A549 (cell line): ENCODE measurements around a stretch of chr6.

- PRO-cap = no peak
CAGE:
- cytosol, long polyA plus RNA = no peak
- long polyA plus RNA = no peak
- nucleus, long polyA plus RNA = no peak
Measured at GRCh38 chr6:3771896-3772695, 20.6 kb upstream of the PXDC1 start.

DNA sequence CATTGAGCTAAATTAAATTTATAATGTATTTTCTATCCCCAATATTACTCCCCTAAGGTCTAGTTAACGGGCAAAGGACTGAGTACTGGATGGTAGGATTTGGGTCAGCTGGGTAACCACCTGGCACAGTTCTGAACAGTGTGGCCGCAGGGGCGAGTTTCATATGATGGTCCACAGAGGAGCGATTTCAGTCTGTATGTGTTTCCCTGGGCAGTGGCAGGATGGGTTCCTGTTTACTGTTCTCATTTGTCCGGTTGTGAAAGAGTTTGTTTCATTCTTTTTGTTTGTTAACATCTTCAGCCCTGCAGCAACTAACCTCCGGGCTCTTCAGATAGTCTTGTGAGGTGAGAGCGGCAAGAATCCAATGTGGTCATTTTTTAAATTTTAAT lies 38.2 kb upstream of the PXDC1 start:
- PRO-cap = no peak
CAGE:
- cytosol, long polyA plus RNA = no peak
- long polyA plus RNA = no peak
- nucleus, long polyA plus RNA = no peak

GRCh38 chr6:3883961-3884497 lies 34.9 kb downstream of the FAM50B start:
- PRO-cap = no peak
CAGE:
- cytosol, long polyA plus RNA = no peak
- long polyA plus RNA = no peak
- nucleus, long polyA plus RNA = no peak

DNA sequence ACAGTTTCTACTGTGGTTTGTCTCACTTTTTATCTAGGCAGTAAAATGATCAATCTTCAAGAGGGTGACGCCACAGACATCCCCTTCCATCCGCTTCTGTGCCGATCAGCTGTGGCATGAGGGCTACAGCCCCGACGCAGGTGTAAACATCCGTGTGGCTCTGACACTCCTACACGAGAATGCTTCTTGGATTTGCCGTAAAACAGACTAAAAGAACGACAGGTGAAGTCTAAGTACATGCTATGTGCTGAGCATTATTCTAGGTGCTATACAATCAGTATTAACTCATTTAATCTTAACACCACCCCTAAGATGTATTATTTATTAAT lies 43.8 kb downstream of the FAM50B start:
- PRO-cap = no peak
CAGE:
- cytosol, long polyA plus RNA = no peak
- long polyA plus RNA = no peak
- nucleus, long polyA plus RNA = no peak

DNA sequence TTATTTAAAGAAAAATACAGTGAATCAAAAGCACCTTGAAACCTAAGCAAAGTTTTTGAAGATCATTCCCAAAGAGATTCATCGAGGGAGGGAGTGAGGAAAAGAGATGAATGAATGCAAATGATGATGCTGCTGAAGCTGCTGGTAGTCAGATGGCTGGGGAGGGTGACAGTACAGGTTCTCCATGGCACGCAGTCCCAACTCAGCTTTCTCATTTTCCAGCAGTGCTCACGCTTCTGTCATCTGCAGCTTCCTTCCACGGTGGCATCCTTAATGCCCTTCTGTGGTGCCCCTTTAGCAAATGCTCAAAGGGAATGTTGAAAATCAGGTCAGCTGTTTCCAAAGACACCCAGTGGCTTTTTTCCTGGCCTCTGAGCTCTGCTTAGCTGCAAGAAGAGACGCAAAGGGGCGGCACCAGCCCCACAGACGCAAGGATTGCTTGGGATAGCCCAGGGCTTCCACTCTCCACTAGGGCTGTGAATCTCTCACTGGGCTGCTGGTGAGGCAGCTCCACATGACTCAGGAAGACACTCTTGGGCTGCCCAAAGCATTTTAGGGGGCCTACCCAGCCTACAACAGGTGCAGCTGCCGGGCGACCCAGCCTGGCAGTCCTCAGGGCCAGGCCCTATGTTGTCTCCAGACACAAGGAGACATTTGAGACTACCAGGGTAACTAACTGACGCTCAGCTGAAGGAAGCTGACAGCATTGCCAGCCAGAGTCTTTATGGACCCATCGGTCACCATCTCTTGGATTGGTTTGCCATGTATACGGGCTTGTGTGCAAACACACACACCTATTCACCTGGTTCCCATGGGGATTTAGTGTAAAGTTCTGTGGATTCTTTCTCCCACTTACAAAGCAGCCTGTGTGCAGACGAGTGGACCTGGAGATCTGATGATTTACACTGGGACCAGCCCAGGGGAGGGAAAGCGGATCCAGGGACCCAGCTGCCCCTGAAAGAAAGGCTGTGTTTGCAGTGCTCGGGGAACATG lies 59.8 kb downstream of the FAM50B start:
- PRO-cap = no peak
CAGE:
- cytosol, long polyA plus RNA = no peak
- long polyA plus RNA = no peak
- nucleus, long polyA plus RNA = no peak

DNA sequence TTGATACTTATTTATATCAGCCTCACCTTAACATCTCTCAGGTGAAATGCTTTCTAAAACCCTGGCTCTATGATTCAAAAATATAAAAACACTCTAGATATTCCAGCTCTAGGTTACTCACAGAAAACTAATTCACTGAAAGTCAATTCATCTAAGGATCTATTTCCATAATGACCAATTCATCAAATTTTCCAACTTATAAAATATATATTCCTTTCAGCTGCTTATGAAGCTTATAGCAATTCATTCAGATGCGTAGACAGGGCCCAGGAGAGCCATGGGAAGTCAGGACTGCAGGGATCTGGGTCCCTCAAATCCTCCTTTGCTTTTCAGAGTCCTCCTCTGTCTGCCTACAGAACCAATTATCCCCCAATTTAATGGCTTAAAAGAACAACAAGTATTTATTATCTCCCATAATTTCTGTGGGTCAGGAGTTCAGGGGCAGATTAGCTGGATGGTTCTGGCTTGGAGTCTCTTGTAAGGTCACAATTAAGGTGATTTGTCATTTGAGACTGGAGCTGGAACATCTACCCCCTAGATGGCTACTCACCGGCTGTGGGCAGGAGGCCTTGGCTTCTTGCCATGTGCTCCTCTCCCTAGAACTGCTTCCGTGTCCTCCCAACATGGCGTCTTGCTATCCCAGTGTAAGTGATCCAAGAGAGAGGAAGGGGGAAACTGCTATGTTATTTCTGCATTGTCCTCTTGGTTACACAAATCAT lies 210.0 kb upstream of the ECI2 start:
- PRO-cap = no peak
CAGE:
- cytosol, long polyA plus RNA = no peak
- long polyA plus RNA = no peak
- nucleus, long polyA plus RNA = no peak

DNA sequence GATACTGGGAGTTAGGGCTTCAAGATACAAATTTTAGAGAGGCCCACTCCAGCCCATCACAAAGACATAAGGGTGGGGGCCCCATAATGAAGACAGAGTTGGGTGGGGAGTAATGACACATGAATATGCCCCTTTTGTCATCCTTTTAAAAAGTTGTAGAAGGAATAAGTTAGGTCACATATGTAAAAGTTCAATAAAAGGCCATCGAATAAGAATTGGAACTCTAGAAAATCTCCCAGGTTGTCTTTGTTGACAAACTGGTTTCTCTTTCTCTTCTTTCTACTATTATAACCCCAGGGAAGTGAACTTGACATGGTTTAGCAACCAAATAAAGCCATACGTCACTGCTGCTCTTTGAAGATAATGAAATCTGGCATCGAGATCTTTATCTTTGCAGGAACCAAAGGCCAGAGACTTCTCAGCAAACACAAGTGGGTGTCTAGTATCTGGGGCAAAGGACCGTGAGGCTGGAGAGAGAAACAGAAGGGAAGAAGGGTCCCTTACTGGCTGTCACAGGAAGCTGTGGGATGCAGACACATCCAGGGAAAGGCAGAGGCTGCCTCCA lies 286.7 kb upstream of the CDYL start:
- PRO-cap = no peak
CAGE:
- cytosol, long polyA plus RNA = no peak
- long polyA plus RNA = no peak
- nucleus, long polyA plus RNA = no peak

GRCh38 chr6:4565140-4565418 lies 211.1 kb upstream of the CDYL start:
- PRO-cap = no peak
CAGE:
- cytosol, long polyA plus RNA = no peak
- long polyA plus RNA = no peak
- nucleus, long polyA plus RNA = no peak

GRCh38 chr6:4688387-4689007 lies 87.7 kb upstream of the CDYL start:
- PRO-cap = no peak
CAGE:
- cytosol, long polyA plus RNA = no peak
- long polyA plus RNA = no peak
- nucleus, long polyA plus RNA = no peak

- PRO-cap = no peak
CAGE:
- cytosol, long polyA plus RNA = no peak
- long polyA plus RNA = no peak
- nucleus, long polyA plus RNA = no peak
Measured at GRCh38 chr6:5115097-5115604, 30.0 kb downstream of the PPP1R3G start.

GRCh38 chr6:5456863-5457553 lies 195.7 kb downstream of the FARS2 start:
- PRO-cap = no peak
CAGE:
- cytosol, long polyA plus RNA = no peak
- long polyA plus RNA = no peak
- nucleus, long polyA plus RNA = no peak

DNA sequence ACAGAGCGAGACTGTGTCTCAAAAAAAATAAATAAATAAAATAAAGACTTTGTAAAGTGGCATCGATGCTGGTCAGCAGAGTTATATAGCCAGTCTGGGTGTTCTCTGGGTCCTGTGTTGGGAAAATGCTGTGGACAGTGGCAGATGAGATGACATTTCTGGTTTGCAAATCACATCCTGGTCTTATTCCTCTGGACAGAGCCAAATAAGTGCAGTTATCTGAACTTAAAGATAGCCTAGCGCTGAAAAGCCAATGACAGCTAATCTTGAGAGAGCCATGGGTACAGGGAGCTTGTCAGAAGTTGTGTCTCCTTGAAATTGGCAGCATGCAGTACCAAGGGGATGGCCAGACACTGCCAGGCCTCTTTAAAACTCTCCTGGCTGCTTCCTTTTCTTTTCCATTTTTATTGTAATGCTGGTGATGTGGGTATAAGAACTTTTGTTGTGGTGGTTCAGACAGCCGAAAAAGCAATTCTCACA lies 362.4 kb downstream of the FARS2 start:
- PRO-cap = no peak
CAGE:
- cytosol, long polyA plus RNA = no peak
- long polyA plus RNA = no peak
- nucleus, long polyA plus RNA = no peak

- PRO-cap = no peak
CAGE:
- cytosol, long polyA plus RNA = no peak
- long polyA plus RNA = no peak
- nucleus, long polyA plus RNA = no peak
Measured at GRCh38 chr6:5665164-5665774, 341.5 kb downstream of the NRN1 start.

DNA sequence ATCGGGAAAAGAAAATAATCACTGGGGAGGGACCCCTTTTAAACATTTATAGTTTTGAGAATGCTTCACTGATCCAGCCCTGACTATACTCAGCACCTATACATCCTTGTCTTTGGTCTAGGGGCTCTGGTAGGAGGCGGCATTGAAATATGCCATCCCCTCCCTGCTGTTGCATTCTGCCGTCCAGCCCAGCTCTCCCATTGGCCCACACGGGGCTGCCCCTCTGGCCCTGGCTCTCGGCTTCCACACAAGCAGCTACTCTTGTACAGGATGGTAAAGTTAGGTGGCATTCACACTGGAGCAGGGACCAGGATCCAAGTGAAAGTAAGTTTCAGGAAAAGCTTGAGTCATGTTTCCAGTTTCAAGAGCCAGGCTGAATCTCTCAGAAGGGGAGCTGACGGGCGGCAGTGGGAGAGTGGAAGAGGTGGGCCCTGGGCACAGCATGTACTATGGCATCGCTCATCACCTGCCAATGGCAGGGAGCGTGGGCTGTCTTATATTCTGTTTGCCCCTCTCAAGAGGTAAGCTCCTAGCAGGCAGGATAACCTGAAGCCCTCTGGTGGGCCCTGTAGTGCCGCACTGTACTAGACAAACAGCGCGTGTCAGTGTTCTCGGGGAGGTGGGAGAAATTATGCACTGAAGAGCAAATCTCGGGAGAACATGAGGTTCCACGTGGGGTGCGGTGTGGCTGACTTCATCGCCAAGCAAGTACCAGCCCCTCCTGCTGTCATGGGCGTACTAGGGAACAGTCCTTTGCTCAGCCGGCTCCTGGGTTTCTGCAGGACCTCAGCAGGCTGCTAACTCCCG lies 241.5 kb downstream of the NRN1 start:
- PRO-cap = no peak
CAGE:
- cytosol, long polyA plus RNA = no peak
- long polyA plus RNA = no peak
- nucleus, long polyA plus RNA = no peak

DNA sequence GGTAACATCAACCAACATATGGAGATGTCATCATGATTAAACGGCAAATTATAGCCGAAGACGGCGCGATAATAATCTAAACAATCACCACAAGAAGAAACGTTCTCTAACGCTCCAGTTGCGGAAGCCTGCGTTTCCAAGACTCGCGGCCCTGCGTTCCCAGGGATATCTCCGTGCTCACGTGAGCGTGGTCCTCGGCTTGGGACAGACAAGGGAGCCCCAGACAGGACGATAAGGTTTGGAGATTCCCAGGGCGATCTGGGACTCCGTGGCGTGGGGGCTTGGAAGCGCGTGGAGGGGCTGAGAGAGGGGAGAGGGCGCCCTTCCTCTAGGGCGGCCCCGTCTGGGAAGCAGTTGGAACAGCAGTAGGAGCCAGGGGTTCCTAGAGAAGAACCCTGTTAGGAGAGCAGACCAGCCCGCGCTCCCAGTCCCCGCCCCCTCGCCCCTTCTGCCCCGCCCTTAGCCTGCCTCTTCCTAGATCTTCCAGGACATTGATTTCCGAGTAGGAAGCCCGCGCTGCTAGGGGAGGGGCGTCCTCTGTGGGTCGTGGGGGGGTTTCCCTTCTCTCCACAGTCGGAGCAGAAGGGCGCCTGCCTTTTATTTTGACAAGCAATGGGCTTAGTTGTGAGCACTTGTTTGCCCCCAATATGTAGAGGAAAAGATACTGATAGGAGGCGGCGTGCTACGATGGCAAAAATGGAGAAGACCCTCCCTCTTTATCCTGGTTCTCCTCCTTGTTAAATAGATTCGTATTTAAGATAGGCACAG lies 10.6 kb downstream of the NRN1 start:
- PRO-cap = bidirectional peak, plus-strand start at position 540 of the sequence, minus-strand start at position 451 of the sequence
CAGE:
- cytosol, long polyA plus RNA = no peak
- long polyA plus RNA = no peak
- nucleus, long polyA plus RNA = no peak

DNA sequence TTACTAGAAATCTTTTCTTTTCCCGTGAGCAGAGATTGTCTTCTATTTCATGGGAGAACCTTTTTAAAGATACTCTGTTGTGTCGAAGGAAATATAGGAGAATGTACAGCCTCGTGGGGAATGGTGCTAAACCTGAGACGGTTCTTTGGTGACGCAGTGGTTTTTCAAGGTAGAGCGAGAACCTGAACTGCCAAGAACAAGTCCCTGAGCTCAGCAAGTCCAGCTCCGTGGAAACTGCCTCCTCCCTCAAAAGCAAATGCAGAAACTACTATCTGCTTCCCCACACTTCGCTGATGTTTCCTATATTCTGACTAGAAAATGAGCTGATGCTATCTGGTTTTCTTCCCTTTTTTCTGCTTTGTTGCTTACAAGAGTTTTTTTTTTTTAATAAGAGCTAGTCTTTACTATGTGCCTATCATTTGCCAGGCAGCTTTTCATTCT lies 85.4 kb upstream of the LY86 start:
- PRO-cap = no peak
CAGE:
- cytosol, long polyA plus RNA = no peak
- long polyA plus RNA = no peak
- nucleus, long polyA plus RNA = no peak

DNA sequence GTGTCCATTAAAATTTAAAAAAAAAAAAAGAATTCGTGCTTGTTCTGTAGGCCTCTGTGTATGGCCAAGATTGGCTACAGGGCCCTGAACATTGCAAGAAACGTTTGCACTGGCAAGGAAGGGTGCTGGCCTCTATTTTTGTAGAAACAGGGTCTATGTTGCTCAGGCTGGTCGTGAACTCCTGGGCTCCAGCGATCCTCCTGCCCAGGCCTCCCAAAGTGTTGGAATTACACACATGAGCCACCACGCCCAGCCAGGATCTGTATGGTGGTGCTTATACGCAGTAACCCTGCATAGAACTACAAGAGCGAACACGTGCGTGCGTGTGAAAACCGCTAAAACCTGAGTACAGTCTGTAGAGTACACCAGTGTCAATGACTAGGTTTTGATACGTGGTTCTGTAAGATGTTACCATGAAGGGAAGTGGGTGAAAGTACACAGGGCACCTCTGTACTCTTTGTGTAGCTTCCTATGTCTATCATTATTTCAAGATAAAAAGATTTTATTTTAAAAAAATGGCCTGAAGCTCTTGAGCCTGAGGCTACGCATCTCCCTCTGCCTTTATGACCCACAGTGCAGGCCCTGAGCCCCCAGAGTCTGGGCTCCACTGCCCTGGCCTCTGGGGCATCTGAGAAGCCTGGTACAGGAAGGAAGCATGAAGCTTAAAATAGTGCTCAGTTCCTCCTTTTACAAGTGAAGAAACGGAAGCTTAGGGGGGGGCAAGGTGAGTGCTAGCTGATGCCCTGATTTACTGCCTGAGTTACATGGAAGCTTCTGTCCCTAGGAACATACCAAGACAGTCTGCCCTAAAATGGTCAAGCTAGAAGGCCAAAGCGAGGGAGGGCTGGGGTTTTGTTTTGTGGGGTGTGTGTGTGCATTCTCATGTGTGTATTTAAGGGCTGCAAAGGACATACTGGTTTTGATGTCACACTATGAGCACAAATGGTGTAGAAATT lies 21.6 kb downstream of the LY86 start:
- PRO-cap = no peak
CAGE:
- cytosol, long polyA plus RNA = no peak
- long polyA plus RNA = no peak
- nucleus, long polyA plus RNA = no peak

DNA sequence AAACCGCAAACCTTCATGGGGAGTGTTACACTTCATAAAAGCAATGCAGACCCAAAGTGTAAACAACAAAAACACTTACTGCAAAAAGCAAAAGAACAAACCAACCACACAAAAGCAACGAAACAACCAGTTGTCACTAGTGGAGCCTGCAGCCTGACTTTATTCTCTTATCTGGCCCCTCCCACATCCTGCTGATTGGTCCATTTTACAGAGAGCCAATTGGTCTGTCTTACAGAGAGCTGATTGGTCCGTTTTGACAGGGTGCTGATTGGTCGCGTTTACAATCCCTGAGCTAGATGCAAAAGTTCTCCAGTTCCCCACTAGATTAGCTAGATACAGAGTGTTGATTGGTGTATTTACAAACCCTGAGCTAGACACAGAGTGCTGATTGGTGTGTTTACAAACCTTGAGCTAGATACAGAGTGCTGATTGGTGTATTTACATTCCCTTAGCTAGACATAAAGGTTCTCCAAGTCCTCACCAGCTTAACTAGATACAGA lies 24.0 kb downstream of the LY86 start:
- PRO-cap = no peak
CAGE:
- cytosol, long polyA plus RNA = no peak
- long polyA plus RNA = no peak
- nucleus, long polyA plus RNA = no peak

DNA sequence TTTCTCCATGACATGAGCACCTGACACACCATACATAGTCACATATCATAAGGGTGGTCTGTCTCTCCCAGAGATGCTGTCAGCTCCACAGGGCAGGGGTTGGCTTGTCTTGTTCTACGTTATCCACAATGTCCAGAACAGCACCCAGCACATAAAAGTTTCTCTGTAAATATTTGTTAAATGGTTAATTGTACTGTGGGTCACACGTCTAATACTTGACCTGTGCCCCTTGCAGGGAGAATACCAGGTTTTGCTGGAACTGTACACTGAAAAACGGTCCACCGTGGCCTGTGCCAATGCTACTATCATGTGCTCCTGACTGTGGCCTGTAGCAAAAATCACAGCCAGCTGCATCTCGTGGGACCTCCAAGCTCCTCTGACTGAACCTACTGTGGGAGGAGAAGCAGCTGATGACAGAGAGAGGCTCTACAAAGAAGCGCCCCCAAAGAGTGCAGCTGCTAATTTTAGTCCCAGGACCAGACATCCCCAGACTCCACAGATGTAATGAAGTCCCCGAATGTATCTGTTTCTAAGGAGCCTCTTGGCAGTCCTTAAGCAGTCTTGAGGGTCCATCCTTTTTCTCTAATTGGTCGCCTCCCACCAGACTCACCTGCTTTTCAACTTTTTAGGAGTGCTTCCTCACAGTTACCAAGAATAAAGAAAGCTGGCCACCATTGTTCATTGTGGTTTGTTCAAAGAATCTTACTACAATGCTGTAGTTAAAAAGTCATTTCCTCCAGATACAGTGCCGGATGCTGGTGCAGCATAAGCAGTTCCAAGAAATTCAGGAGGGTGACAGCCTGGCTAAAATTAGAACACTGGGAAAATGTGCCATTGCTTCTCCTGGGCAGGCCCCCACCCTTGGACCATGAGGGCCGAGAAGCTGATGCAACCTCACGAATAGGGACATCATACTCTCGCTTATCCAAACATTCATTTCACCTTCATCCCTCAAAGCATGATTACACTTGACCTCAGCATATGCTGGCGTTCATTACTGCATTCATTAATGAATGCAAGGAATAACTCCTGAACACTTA lies 66.1 kb downstream of the LY86 start:
- PRO-cap = no peak
CAGE:
- cytosol, long polyA plus RNA = no peak
- long polyA plus RNA = no peak
- nucleus, long polyA plus RNA = no peak

GRCh38 chr6:6714646-6715367 lies 126.3 kb downstream of the LY86 start:
- PRO-cap = no peak
CAGE:
- cytosol, long polyA plus RNA = no peak
- long polyA plus RNA = no peak
- nucleus, long polyA plus RNA = no peak